Epithelial cell of alveolus of lung (primary cell): ENCODE results near the genes NKX3-2 and FGFBP2.

DNA sequence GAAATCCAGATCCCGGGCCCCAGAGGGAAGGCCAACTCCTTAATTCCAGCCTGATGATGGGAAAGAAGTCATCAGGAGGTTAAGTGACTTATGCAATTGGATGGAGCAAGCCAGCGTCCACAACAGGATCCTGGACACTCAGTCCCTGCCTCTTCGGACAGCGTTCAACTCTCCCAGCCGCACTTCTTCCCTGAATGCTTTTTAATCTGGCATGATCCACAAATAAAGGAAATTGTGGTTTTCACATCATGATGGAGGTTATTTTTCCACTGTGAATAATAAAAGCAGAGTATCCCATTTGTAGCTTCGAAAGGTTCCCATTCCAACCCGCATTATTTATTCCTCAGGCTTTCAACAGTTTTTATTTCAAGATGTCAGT lies 310.1 kb downstream of the RAB28 start:
- RAMPAGE, long total RNA = no peak
- RRBS = no CpG with 5 or more reads among the region's 7 CpGs

DNA sequence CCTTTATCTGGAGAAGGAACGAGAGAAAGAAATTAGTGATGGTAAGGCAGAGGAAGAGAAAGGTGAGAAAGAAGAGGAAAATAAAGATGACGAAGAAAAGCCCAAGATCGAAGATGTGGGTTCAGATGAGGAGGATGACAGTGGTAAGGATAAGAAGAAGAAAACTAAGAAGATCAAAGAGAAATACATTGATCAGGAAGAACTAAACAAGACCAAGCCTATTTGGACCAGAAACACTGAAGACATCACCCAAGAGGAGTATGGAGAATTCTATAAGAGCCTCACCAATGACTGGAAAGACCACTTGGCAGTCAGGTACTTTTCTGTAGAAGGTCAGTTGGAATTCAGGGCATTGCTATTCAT lies 147.0 kb downstream of the RAB28 start:
- RAMPAGE, long total RNA = no peak
- RRBS = no CpG with 5 or more reads among the region's 3 CpGs

DNA sequence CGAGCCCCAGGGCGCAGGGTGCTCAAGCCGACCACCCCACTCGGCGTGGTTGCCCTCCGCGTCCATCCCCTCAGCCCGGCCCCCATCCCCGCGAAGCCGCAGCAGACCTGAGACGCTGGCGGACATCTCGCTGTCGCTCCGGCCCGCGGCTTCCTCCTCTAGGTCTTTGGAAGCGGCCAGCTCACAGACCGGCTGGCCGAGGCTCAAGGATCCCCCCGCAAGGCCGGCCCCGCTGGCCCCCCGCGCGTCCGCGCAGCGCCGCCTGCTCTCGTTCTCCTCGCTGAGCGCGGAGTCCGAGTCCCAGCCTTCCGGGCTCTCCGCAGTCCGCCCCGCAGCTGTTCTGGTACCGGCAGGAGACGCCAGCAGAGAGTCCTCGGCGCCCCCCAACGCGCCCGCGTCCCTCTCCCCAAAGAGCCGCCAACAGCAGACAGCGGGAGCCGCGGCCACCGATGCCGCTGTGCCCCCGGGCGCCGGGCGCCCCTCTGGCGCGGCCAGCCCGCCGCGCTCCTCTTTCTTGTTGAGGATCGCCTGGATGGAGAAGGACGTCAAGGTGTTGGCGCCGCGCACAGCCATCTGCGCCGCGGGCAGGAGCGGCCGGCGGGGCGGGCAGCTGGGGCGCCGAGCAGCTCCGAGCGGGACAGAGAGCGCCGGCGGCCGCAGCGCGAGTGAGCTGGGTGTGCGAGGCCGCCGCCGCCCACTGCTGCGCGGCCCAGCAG lies at the start of gene NKX3-2:
Gene NKX3-2 (minus strand): TSS at position 667 of the 716 bp plus-strand sequence.
- RAMPAGE, long total RNA = no peak
- RRBS = 3% methylated on average over 35 of the region's 91 CpGs

GRCh38 chr4:13544558-13545297 lies 420 bp upstream of the NKX3-2 start:
- RAMPAGE, long total RNA = no peak
- RRBS = 1% methylated on average over 4 of the region's 57 CpGs

- RAMPAGE, long total RNA = no peak
- RRBS = no CpG with 5 or more reads among the region's 4 CpGs
These were observed 13.2 kb downstream of the BOD1L1 start for GRCh38 chr4:13614079-13615008.

- RAMPAGE, long total RNA = no peak
- RRBS = no CpG with 5 or more reads among the region's 7 CpGs
These were observed 12.7 kb upstream of the BOD1L1 start for GRCh38 chr4:13640130-13640766.

- RAMPAGE, long total RNA = no peak
- RRBS = no CpG with 5 or more reads among the region's 1 CpG
These were observed 550.8 kb upstream of the BOD1L1 start for GRCh38 chr4:14178401-14178731.

DNA sequence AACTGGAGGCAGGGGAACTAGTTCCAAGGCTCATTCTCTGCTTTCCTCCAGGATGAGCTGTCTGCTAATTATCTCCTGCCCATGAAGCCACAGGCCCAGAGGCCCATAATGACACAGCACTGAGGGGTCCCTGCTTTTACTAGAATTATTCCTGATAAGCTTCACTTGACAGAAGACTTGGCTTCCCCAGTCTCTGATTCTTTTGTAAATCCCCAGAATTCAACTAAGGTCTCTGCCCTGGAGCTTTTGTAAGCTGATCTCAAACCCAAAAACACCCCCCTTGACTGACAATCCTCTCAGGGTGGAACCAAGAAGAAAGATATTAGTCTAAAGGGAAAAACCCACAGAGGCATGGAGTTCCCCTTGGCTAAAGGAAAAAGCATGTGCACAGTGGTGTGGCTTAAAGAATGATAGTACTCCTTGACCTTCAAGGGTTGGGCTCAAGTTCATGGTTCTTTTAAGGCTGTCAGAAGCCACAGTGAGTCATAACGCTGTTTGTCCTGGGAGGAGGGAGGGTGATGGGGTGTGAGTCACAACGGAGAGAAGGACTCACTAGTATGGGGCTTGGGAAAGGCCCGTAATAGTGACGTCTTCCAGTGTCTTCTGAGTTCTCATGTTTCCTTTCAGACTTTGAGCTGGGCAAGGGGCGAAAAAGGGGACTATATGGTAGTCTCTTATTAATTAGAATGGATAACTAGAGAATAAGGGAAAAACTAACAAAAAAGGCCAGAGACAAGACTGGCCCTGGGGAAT lies 146.0 kb upstream of the CPEB2 start:
- RAMPAGE, long total RNA = no peak
- RRBS = no CpG with 5 or more reads among the region's 5 CpGs

DNA sequence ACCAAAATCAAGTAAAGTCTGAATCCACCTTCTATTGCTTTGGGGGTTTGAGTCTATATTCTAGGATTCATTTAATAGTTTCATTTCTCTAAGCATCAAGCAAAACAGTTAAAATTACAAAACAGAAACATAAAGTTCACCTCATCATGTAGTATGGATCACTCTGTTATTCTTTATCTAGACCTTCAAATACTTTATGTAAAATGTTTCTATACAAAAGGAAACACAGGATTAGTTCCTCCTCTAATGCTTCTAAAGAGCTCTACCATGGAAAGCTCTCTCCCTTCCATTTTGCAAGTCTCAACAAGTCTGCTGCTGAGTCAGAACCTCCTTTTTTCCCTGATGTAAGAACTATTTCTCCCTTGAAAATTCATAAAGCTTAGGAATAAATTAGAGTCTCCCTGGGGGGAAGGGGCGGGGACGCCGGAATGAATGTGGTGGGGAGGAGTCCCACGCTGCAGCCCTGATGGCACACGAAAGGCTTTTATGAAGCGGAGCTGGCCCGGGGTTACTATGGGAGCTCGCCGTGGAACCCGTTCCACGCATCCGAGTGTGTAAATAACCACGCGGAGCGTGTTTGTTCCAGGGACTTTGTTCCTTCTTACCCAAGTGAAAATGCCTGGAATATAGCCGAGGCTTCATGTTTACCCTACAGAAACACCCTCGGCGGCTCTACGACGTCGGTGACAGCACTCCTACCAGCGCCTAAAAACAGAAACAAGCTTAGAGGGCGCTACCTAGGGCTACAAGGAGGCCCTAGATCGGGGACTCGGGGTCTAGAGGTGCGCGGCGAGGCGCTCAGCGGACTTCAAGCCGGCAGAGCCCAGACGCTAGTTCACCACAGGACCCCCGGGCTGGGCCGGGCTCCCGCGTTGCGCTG lies 1.0 kb upstream of the CPEB2 start:
- RAMPAGE, long total RNA = no peak
- RRBS = 1% methylated on average over 9 of the region's 37 CpGs

DNA sequence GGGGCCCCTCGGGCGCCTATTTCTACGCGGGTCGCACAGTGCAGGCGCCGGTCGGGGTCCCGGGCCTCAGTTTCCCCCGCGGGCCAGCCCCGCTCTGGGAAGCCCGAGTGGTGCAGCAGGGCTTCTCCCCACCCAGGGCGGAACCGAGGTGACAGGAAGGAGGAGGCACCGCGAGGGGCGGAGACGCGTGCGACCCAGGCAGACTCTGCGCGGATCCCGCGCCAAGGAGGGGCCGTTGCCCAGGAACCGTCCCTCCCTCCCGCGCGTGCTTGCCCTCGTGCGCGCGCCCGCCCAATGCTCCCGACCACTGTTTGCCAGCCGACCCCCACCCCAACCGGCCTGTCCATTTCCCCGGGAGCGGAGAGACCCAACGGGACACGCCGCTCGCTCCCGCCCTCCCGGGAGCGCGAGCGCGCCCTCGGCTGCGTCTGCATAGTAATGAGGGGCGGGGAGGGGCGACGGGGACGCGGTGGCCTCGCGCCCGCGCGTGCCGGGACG lies 331 bp upstream of the CPEB2 start:
- RAMPAGE, long total RNA = no peak
- RRBS = under 1% methylated on average over 31 of the region's 64 CpGs

DNA sequence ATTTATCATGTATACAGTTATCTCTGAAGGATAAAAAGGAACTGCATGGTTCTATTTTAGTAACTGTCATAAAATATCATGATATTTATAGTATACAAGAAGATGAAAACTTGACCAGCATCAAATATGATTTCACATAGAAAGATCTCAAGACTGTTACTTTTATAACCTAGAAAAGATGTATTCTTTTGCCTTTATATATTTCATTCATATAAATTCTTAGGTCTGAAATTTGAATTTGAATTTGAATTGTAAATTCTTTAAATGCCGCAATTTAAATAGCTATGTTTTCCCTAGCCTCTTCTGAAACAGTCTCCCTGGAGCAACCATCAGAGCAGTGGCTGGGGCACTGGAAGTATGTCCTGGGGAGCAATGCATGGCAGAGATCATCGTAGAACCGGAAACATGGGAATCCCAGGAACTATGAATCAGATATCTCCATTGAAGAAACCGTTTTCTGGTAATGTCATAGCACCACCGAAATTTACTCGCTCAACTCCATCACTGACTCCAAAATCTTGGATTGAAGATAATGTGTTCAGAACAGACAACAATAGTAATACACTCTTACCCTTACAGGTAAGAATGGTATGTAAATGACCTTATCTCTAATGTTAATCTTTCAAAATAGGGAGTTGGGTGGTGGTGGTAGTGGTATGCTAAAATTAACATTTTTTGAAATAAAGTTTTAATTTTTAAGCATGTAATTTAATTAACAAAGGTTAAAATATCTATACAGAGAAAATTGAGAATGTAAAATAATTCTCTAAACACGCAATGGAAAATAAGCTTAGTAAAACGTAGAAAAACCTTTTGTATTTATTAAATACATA lies 4.9 kb downstream of the CPEB2 start:
- RAMPAGE, long total RNA = no peak
- RRBS = no CpG with 5 or more reads among the region's 8 CpGs

DNA sequence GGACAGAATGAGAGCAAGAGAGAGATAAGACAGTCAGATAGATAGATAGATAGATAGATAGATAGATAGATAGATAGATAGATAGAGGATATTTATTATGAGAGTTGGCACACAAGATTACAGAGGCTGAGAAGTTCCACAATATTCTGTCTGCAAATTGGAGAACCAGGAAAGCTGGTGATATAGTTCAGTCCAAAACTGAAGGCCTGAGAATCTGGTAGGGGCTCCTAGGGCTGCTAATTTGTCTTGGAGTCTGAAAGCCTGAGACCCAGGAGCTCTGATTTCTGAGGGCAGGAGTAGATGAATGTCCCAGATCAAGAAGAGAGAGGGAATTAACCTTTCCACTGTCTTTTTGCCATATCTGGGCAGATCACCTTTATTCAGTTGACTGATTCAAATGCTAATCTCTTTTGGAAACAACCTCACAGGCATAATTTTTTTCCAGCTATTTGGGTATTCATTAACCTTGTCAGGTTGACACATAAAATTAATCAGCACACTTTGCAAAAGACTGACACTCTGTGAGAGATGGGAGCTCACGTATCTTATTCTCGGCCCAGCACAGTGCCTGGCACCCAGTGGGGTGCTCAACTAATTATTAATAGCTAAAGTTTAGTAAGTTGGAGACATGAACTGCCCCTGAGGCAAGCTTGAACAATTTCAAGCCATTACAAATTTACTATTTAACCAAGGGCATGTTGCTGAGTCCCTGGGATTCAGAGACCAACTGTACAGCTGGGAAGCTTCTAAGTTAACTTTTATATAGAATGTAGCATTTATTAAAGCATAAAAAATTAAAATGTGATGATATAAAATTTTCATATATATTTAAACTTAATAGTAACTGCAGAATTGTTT lies 114.3 kb downstream of the CPEB2 start:
- RAMPAGE, long total RNA = no peak
- RRBS = no CpG with 5 or more reads among the region's 2 CpGs

- RAMPAGE, long total RNA = no peak
These were observed 203.2 kb downstream of the CPEB2 start for GRCh38 chr4:15205495-15205905.

DNA sequence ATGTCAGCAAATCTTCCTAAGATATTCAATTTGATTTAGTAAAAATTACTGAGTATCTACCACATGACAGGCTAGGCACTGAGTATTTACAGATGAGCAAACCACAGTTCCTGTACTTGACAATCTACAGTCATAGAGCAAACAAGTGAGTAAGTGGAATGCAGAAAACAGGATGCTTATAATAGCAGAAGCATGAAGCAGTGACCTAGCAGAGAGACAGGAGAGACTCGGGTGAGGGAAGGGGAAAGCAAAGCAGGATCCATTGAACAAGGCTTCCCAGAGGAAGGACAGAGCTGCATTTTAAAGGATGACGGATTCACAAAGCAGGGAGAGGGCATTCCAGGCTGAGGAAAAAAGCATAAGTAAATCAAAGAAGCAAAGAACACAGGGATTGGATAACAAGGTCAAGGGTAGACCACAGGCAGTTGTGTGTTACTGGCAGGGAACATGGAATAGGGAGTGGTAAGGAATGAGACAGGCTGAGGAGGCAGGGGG lies 124.7 kb upstream of the C1QTNF7 start:
- RAMPAGE, long total RNA = no peak
- RRBS = no CpG with 5 or more reads among the region's 2 CpGs

- RAMPAGE, long total RNA = no peak
- RRBS = no CpG with 5 or more reads among the region's 4 CpGs
These were observed 61.5 kb downstream of the FBXL5 start for GRCh38 chr4:15593573-15594149.

GRCh38 chr4:15627746-15628254 lies 27.4 kb downstream of the FBXL5 start:
- RAMPAGE, long total RNA = no peak
- RRBS = no CpG with 5 or more reads among the region's 4 CpGs

DNA sequence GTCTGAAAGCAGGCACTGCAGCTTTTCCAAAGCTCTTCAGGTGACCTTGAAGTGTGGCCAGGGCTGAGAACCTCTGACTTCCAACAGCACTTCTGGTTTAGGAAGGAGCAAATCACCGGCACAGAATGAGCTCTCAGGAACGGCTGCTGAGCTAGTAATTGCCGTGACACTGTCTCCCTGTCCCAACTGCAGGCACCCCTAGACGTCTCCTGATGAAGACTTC lies 31.3 kb downstream of the CD38 start:
- RAMPAGE, long total RNA = no peak
- RRBS = no CpG with 5 or more reads among the region's 4 CpGs

- RAMPAGE, long total RNA = no peak
- RRBS = no CpG with 5 or more reads among the region's 21 CpGs
These were observed at the start of gene FGFBP2 for GRCh38 chr4:15962634-15963588. Gene FGFBP2 (minus strand): TSS chr4:15963175.

DNA sequence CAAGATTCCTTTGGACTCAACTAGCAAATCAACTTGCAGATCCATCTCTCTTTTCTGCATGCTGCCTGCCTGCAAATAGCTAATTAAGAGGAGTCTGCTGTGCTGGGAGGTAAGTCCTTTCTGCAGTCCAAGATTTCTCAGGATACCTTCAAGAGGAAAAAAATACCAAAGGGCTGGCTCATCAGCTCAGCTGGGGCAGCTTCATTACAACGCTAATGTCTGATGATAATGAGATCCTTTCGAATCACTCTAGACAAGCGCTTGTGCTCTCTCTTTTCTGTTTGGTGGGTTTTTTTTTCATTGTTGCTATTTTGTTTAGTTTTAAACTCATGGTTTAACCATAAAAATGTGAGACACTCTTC lies 50.9 kb downstream of the PROM1 start:
- RAMPAGE, long total RNA = no peak
- RRBS = no CpG with 5 or more reads among the region's 3 CpGs

GRCh38 chr4:16078975-16079634 lies 4.7 kb downstream of the PROM1 start:
- RAMPAGE, long total RNA = no peak
- RRBS = no CpG with 5 or more reads among the region's 6 CpGs